PC-3 (cell line): ENCODE measurements around a stretch of chr5.

GRCh38 chr5:181265053-181265517 lies 4.1 kb upstream of the TRIM52 start:
- RAMPAGE, long total RNA, result no peak